SJSA1 (cell line): ENCODE measurements around a stretch of chr14.

- RAMPAGE, long total RNA = no peak
Measured at GRCh38 chr14:73787072-73787601, 27.0 kb upstream of the MIDEAS start.

- RAMPAGE, long total RNA = no peak
Measured at GRCh38 chr14:73797629-73798059, 37.5 kb upstream of the MIDEAS start.

- RAMPAGE, long total RNA = no peak
Measured at GRCh38 chr14:73850953-73851378, 665 bp upstream of the PTGR2 start.

DNA sequence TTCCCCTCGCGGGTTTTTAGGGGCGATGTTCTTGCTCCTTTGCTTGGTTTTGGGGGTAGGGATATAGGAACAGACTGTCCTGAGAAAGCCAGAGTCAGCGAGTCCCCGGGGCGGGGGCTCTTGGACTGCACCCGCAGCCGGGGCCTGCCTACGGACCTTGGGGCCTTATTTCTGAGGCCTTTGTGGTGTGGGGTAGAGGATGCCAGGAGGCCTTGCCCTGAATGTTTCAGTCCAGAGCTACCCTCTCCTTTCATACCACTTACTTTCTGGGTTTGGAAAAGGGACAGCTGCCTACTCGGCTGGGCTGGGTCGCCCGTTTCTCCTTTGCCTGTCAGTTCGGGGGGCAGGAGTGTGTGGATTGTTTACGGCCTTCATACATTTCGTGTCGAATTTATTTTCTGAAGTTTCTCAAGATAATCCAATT is 457 bp downstream of the ZNF410 start:
- RAMPAGE, long total RNA = no peak

DNA sequence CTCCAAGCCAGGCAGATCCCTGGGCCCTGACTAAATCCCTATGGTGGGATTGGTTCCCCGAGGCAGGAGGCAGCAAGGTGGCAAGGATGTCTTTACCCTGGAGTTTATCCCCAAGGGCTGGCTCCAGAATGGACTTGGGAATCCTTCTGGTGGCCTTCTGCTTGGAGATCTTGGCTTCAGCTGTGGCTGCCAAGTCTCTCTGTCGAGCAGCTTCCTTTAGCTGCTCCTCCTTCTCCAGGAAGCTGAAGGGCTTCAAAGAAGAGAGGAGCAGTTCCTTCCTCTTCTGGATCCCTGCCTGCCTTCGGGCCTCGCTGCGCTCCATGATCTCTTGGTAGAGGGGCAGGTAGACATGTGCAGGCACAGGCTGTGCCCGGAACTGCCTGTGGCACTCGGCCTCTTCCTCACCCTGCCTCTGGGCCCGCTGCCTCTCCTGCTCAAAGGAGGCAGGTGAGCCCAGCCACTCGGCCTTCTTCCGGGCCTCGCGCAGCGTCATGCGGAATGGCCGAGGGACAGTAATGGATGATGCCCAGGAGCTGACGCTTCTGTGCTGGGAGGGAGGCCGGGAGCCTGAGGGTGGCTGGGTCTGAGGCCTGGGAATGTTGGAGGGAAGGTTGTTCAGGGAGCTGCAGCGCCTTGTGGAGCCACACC is 5.5 kb downstream of the FAM161B start:
- RAMPAGE, long total RNA = no peak

GRCh38 chr14:73976047-73976678 is 26.1 kb downstream of the COQ6 start:
- RAMPAGE, long total RNA = no peak

GRCh38 chr14:74089081-74089457 is 4.3 kb downstream of the LIN52 start:
- RAMPAGE, long total RNA = no peak

GRCh38 chr14:74499556-74500017 is 6.0 kb downstream of the ISCA2 start:
- RAMPAGE, long total RNA = no peak

DNA sequence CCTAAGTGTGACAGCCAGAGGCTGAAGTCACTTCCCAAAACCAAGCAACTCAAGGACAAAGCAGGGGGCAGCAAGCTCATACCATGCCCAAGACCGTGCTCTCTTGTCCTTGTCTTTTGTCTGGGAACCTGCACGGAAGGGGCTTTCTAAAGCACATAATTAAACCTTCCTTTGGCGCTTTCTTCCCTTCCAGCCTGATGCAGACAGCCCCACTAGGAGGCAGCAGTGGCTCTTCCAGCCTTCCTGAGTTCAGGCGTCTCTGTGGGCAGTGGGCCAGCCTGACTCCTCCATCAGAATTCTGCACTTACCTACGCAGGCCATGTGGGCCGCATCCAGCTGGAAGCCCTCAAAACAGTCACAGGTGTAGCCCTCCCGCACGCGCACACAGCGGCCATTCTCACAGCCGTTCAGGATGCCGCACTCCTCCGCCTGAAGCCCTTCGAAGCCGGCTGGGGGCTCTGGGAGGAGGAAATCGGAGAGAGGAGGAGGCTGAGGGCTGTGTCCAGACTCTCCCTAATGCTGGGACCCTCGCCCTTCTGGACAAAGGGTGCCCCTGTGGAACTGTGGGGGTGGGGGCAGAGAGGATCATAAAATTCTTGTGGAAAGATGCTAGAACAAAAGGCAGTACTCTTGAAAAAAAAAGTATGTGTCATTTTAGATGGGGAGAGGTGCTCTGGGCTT is 7.7 kb downstream of the ISCA2 start:
- RAMPAGE, long total RNA = no peak

DNA sequence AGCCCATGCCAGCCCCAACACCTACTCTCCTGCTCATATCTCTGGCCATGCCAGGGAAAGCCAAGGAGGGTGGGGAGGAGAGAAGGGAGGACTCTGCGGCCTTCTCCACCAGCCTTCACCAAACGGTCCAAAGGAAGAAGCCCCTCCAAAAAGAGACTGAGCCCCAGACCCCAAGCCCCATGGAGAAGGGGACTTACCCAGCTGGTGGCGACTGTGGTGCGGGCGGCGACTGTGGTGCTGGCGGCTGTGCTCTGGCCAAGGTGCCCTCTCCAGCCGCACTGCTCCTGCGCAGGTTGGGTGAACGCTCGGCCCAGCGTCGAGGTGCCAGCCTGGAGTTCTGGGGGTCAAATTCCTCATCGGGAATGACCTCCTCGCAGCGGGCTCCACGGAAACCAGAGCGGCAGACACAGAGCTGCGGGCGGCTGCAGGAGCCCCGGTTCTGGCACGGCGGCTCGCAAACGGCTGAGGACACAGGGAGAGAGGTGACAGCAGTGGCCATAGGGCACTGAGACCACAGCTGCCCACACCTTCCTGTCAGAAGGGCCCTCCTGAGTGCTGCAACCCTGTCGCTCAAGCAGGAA is 26.3 kb downstream of the LTBP2 start:
- RAMPAGE, long total RNA = no peak

- RAMPAGE, long total RNA = no peak
Measured at GRCh38 chr14:74596532-74597193, 15.4 kb downstream of the LTBP2 start.

DNA sequence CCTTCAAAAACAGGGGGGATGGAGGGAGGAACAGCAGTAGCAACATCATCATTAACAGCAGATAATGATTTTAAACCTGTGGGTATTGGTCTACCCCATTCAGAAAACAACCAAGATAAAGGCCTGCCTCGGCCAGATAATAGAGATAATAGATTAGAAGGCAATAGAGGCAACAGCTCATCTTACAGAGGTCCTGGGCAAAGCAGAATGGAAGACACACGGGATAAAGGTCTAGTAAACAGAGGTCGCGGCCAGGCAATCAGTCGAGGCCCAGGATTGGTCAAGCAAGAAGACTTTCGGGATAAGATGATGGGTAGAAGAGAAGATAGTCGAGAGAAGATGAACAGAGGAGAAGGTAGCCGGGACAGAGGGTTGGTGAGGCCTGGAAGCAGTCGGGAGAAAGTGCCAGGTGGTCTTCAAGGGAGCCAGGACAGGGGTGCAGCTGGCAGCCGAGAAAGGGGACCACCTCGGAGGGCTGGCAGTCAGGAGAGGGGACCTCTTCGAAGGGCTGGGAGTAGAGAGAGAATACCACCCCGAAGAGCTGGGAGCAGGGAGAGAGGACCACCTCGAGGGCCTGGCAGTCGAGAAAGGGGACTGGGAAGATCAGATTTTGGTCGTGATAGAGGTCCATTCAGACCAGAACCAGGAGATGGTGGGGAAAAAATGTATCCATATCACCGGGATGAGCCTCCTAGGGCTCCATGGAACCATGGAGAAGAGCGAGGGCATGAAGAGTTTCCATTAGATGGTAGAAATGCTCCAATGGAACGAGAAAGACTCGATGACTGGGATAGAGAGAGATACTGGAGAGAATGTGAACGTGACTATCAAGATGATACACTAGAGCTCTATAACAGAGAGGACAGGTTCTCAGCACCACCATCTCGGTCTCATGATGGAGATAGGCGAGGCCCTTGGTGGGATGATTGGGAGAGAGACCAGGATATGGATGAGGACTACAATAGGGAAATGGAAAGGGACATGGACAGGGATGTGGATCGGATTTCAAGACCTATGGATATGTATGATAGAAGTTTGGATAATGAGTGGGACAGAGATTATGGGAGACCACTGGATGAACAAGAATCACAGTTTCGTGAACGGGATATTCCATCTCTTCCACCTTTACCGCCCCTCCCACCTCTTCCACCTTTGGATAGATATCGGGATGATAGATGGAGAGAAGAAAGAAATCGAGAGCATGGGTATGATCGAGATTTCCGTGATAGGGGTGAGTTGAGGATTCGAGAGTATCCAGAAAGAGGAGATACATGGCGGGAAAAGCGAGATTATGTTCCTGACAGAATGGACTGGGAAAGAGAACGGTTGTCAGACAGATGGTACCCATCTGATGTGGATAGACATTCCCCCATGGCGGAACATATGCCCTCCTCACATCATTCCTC is 35.6 kb downstream of the YLPM1 start:
- RAMPAGE, long total RNA = no peak

- RAMPAGE, long total RNA = no peak
Measured at GRCh38 chr14:75014101-75014661, 11.5 kb downstream of the EIF2B2 start.

DNA sequence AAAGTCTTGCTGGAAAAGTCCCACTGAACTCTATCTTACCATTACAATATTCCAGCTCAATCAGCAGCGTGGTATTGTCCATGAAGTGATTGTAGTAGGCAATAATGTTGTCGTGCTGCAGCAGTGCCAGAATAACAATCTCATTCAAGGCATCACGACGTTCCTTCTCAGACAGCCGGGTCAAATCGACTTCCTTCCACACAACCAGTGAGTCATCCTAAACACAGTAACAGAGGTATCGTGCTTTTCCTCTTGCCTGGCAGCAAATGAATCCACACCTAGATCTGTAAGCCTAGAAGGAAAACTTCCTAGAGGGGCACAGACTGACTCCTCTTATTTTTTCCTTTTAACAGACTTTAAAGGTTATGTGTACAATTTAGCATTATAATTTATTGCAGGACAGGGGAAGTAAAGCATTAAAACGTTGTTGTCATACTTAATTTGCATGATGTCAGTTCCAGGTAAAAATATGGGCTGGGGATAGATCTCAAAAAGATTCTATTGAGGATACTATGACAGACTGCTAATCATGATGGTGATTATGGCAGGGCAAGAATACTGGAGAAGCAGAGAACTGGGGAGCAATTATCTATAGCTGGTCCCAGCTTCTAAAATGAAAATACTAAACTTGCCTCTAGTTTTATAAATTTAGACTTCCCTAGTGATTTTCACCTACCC is 2.7 kb downstream of the NEK9 start:
- RAMPAGE, long total RNA = no peak

DNA sequence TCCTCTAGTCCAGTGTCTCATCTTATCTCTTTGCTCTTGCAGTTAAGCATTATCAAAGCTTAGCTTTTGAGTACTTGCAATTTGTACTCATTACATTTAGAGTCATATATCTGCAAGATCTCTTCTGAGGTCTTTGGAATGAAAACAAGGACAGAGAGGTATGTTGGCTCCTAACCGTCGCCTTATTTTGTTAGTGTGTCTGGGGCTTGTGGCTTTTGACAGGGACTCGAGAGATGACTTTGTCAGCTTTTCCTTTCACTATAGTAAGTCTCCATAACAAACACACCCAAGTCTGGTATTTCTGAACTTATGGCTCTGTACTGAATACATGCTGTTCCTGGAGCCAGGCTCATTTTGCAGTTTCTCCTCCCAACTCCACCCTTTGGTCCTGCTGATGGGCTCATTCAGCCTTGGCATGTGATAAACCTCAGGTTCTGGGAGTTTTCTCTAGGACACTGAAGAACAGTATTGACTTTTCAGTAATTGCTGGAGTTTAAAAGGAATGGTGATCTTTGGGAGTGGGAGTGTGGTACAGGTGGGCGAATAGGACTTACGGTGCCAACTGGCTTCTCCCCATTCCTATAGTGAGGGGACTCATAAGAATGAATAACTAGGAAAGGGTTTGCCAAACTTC is 27.7 kb upstream of the TMED10 start:
- RAMPAGE, long total RNA = no peak

GRCh38 chr14:75281751-75282672 is 3.4 kb downstream of the FOS start:
- RAMPAGE, long total RNA = no peak

DNA sequence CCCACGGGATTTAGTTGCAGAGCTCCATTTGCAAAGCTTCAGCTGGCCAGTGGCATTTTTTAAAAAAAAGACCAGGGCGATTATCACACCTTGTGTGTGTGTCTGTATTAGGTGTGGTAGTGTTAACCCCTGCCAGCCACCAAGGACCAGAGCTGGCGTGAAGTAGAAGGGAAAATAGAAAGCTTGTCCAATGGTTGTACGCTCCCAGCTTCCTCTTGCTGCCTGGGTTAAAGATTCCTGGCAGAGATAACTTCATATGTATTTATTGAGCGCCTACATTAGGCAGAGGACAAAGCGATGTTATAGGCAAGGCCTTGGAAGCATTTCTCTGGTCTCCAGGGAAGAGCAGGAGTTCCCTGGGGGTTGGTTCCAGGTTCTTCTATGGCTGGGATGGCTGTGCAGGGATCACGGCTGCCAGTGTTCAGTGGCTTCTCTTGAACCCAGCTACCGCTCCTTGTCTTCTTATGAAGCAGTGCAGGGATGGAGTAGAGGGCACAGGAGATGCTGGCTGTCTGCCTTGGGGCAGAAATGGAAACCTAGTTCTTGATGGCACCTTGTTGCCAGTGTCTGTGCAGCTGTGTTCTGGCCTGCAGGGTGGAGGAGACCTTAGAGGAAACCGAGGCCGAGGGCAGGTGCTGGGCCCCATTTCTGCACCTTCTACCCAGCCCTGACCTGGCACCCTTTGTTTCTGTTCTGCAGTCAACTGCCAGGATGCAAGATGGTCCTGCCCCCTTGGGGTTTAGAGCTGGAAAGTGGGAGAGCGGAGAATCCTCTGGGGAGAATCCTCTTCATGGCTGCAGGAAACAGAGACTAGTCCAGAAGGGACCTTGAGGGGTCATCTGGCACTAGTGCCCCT is 3.4 kb downstream of the JDP2 start:
- RAMPAGE, long total RNA = no peak

GRCh38 chr14:75469987-75470262 is 42.1 kb downstream of the JDP2 start:
- RAMPAGE, long total RNA = no peak

DNA sequence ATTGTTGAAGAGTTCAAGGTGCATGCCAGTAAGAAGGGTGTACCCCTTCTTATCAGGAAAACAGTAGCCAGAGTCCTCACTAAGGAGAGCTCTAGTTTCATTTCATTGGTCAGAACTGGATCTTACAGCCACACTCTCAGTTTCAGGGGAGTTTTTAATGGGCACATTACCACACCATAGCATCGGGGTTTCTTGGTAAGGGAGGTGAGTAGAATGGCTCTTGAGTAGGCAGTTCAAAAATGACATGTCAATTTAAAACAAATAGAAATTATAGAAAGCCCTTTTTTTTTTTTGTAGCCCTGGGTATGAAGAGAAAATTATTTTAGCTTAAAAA is 8.2 kb downstream of the IFT43 start:
- RAMPAGE, long total RNA = no peak

DNA sequence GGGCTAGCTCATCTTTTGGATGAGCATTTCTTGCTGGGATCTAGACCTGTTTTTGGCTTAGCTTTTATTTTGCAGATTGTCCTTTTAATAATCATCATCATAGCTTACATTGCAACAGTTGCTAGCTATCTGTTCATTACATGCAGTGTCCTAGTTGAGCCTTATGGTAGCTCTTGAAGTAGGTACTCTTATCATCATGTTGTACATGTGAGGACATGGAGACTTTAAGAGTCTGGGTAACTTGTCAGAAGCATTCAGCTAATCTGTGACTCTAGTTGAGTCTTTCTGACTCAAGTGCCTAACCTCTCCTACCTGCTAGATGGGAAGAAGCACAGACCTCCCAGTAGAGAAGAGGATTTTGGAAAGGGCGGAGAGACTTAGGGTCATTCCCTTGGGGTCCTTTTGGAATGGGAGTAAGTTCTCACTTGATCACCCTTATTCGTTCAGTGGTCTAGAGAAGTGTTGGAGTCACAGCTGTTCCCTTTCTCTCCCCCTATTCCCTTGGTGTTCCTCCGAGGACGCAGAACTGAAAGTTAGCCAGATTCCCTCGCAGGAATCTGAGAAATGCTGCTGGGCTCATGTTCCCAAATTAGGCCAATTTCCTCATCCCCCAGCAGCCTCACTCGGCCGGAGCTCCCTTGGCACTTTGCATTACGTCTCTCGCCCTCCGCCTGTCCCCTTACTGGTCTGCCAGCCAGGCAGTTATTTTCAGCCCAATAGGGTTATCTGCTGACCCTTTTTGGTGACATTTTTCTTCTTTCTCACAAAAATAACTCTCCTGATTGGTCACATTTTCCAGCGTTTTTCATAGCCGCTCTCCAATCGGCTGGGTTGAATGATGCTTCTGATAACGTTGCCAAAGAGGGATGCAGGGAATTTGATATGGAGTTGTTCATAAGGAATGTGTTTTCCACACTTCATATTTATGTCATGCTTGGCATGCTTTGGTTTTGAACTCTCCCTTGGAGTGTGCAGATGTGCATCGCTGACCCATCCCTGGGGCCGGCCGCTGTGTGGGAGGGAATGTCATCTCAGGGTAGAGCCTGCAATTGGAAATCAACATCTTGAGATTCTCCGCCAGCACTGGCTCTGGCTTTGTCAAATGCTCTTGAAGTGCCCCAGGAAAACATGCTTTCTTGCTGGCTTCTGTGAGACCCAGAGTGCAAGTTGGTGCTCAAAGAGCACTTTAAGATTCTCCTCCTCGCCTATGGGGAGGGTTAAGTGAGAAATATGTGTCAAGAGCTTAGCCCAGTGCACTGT is 9.8 kb downstream of the IFT43 start:
- RAMPAGE, long total RNA = no peak